Thoracic aorta endothelial cell (primary cell): ENCODE measurements around a stretch of chr2.

GRCh38 chr2:191305135-191305906 is 60.1 kb downstream of the MYO1B start:
- CAGE, long polyA plus RNA: no peak

DNA sequence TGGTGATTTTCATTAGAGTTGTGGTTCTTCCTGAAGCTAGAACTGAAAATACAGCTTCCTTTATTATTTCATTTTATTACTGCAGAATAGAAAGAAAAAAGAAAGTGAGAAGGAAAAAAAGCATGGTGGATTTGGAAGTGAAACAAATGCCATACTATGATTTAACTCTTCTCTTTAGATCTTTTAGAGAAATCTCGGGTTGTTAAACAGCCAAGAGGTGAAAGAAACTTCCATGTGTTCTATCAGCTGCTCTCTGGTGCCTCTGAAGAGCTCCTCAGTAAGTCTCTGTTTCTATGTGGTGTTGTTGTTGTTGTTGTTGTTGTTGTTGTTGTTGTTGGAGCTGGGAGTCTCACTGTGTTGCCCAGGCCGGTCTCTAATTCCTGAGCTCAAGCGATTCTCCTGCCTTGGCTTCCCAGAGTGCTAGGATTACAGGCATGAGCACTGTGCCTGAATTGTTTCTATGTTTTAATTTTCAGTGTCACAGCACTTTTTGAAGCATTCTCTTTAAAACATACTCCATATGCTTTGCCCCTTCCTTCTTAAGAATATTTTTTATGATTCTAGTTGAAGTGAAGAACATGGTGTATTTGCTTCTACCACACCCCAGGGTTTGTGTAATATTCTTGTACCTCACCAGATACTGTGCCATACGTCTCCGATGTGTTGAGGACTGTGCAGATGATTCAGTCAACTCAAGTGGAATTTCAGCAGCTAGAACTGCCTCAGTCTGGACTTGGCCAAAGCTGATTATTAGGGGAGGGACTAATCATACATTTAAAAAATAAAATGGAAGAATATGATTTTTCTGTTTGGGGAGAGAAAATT is 115.5 kb downstream of the MYO1B start:
- CAGE, long polyA plus RNA: no peak

DNA sequence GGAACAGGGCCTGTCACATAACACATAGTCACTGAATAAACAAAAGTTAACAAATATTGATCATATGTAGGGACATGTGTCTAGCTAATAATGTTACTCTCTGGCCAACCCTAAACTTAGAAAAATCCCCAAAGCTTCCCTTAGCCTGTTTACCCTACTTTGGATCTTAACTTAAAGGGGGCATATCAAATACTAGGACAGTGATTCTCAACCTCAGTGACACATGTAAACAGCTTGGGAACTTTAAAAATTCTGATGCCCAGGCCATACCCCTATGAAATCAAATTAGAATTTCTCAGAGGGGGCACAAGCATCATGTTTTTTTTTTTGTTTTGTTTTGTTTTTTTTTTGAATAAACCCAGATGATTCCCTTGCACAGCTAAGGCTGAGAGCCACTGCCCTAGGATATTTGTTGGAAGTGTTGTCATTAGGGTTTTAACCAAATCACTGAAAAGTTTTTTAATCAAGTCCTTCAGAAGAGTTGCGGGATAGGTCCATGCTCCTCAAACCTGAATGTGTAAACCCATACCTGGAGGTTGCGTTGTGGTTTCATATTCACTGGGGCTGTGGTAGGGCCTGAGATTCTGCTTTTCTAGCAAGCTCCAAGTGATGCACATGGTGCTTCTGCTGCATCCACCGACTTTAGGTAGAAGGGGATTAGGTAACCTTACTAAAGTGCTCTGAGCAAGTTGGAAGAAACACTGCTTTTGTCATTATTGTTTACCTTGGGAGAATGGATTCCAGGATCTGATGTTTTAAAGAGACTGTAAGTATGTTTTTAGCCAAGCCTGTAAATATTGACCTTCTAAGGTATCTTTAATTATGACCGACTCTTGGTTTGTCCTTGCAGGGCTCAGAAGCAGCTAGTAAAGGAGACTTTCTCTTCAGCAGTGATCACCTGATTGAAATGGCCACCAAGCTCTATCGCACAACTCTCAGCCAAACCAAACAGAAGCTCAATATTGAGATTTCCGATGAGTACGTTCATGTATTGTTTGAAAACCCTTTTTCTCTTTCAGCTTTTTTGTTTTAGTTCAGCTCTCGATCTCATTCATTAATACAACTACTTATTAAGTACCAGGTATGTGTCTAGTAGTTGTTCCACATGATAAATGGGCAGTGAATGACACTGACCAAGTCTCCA is 170.4 kb downstream of the MYO1B start:
- CAGE, long polyA plus RNA: no peak

GRCh38 chr2:191438068-191438480 is 192.9 kb downstream of the MYO1B start:
- CAGE, long polyA plus RNA: no peak

- CAGE, long polyA plus RNA: no peak
Observed at GRCh38 chr2:191689591-191690100, 11.7 kb downstream of the NABP1 start.

DNA sequence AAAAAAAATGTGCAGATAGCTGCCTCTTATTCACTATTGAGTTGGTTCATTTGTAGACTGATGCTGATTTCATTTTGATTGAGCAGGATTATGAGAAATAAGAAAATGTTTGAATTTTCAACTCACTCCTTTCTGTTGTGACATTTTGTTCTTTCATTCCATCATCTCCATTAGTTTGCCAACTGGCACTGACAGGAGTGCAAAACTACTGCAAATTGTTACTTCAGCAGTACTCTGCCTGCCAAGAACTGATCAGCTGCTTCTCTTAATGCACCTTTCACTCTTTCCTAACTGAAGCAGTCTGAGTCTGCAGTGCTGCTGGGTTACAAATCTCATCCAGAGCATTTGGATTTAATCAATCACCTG is 70.9 kb downstream of the TMEFF2 start:
- CAGE, long polyA plus RNA: no peak

- CAGE, long polyA plus RNA: no peak
Observed at GRCh38 chr2:194602548-194603200, 1054.4 kb upstream of the SLC39A10 start.

- CAGE, long polyA plus RNA: no peak
Observed at GRCh38 chr2:196133902-196134236, 37.5 kb downstream of the STK17B start.

DNA sequence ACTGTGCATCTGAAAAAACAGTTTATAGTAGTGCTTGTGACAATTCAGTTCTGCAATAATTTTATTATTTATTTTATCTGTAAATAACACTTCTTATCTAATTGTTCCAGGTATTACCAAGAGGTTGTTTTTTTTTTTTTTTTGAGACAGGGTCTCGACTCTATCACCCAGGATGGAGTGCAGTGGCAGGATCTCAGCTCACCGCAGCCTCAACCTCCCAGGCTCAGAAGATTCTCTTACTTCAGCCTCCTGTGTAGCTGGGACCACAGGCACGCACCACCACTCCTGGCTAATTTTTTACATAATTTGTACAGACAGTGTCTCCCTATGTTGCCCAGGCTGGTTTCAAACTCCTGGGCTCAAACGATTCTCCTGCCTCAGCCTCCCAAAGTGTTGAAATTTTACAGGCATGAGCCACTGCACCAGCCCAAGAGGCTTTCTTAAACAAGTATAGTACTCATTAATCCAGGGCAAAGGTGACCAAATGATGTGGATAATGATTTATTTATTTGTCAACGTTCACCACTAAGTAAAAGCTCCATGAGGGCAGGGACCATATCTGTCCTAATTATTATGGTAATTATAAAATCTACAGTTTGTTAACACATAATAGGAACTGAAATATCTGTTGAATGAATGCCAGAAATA is 12.1 kb downstream of the STK17B start:
- CAGE, long polyA plus RNA: no peak

- CAGE, long polyA plus RNA: no peak
Observed at GRCh38 chr2:196213059-196214278, 42.1 kb upstream of the STK17B start.

DNA sequence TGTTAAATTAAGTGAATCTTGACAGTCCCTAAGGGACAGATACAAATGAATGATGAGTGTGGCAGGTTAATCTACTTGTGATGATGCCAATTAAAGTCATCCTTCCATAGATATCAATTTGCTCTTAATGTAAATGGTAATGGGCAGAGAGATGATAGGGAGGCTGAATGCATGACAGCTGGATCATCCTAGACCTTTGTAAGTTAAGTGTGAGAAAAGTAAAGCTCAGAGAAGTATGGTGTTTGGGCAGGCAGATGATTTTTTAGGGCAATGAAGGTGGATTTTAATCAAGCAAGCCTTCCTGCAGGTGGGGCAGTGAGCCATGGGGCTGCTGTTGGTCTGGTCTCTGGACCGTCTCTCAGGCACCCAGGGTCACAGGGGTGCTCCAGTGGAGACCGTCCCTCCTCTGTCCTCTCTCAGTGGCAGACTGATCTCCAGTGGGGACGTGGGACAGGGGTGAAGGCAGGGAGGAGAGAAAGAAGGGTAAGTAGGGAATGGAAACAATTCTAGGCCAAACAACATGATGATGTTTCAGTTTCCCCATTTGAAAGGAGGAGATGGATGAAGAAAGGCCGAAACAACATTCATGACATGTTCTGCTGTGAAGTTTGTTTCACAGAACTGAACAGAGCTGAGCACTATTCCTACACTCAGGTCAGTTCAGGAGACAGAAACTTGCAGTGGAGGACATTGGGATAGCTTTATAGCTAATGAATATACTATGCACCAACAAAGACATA is 69.9 kb upstream of the STK17B start:
- CAGE, long polyA plus RNA: no peak

- CAGE, long polyA plus RNA: no peak
Observed at GRCh38 chr2:196330839-196331590, 159.6 kb upstream of the STK17B start.

- CAGE, long polyA plus RNA: no peak
Observed at GRCh38 chr2:196718819-196719446, 79.4 kb downstream of the CCDC150 start.

DNA sequence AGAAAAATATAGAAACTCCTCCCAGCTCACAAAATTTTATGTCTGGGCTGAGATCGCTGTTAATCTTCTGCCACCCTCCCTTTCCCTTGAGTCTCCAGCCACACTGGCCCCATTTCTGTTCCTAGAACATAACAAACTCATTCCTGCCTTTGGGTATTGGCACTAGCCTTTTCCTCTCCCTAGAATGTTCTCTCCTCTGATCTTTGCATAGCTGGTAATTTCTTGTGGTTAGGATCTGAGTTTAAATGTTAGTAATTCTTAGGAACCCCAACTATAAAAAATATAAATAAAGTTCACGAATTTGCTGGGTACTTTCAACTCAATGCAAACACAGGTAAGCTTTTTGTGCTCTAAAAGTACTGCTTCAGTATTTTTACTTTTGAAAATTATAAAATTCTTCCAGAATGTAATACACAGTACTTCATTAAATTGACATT is 56.8 kb upstream of the PGAP1 start:
- CAGE, long polyA plus RNA: no peak

- CAGE, long polyA plus RNA: no peak
Observed at GRCh38 chr2:197234715-197234914, 76.0 kb downstream of the ANKRD44 start.

- CAGE, long polyA plus RNA: no peak
Observed at GRCh38 chr2:197307326-197307762, 3.2 kb downstream of the ANKRD44 start.

DNA sequence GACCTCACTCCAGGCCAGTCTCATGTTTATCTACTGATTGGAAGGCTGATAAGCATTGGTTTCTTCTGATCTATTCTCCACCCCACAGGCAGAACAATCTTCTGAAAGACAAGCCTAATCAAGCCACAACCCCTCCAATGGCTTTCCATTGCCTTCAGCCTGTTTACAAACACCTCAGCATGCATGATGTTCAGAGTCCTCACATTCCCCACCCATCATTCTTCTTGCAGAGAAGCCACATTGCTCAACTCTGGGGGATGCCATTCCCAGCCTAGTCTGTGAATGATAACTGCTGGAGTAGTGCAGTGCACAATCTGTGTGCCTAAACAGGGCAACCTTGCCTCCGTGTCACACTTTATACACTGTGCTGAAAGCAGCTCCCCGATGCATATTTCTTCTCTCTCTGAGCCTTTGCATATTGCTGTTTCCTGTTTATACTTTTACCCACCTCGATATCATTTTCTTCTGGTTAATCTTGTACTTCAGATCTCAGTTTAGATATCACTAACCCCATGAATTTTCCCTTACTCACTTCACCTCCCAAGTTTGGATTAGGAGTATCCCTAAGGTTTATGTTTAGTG is 12.8 kb upstream of the ANKRD44 start:
- CAGE, long polyA plus RNA: no peak

- CAGE, long polyA plus RNA: no peak
Observed at GRCh38 chr2:197489655-197490713, 9.7 kb downstream of the HSPD1 start.

DNA sequence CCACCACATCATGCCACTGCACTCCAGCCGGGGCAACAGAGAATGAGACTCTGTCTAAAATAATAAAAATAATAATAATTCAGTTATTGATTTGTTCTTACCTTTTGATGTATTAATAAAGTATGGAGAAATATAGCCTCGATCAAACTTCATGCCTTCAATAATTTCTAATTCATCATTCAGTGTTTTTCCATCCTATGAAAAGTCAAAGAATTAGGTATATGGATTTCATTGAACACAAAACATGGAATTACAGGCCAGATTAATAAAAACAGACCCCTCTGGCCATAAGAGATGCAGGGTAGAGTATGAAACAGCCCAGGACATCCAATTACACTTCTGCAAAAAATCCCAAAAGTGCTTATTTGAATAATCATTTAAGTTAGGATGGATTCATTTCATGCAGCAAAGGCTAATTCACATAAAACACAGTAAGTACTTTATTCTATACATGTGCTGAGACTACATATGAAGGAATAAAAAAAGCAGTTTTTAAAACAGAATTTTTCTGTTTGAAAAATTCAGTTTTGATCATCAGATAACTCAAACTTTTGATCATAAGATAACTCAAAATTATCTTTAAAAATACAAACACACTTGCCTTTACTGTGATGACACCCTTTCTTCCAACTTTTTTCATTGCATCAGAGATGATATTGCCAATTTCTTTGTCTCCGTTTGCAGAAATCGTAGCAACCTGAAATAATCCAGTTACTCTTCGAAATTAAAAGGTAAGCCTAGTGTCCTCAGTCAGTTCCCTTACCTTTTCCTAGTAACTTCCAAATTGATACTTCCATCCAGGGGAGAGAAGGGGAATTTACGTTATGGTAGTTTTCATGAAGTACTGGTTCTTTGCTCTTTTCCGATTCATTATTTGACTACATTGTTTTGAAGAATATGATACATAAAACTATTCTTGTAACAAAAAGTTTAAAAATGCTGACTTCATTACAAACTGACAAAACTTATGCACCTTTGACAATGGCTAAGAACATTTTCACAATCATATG is 5.3 kb downstream of the HSPD1 start:
- CAGE, long polyA plus RNA: no peak

DNA sequence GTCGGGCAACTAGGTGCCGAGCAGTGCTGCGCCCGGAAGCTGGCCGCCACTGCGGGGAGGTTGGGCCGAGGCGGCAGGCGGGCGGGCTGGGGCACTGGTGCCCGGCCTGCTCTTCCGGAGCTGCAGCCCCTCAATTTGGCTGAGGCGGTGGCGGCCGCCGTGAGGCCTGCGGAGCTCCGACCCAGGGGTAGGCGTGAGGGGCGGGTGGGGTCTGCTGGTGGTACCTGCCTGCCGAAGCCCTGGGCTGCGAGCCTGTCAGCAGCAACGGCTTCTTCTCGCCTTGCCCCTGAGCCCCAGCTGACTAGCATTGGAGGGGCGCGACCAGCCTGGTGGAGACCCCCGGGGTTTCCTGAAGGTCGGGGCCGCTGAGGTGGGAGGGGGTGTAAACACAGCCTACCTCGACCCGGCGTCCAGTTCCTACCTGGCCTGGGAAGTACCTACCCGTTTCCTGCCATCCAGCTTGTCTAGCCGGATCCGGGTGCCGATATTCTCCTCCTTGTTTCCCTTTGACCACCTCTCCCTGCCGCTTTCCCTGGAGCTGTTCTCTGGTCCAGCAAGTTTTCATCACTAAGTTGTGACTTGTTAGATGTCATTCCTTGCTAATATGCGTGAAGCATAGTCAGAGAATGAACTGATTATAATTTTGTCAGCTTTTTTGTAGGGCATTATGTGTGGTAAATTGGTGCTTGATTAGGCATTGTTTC is 455 bp downstream of the MOB4 start:
- CAGE, long polyA plus RNA: no peak